Ovary (tissue), 7 donors: Measurements from ENCODE around the gene MSI2.

- PRO-cap, 7 experiments = peak in 2 of 7 experiments; most common plus-strand start chr17:57045513 (in 2)
- RAMPAGE, long total RNA, 2 experiments = no peak in any of the 2 experiments
These were observed 39.7 kb upstream of the AKAP1 start for GRCh38 chr17:57045285-57045794.

GRCh38 chr17:57086688-57086879 lies 1.5 kb downstream of the AKAP1 start:
- PRO-cap, 7 experiments = peak in 2 of 7 experiments; most common minus-strand start chr17:57086780 (in 1)
- RAMPAGE, long total RNA, 2 experiments = no peak in any of the 2 experiments

- PRO-cap, 7 experiments = no peak in any of the 7 experiments
- RAMPAGE, long total RNA, 2 experiments = no peak in any of the 2 experiments
These were observed 20.7 kb downstream of the AKAP1 start for GRCh38 chr17:57105414-57106454.

DNA sequence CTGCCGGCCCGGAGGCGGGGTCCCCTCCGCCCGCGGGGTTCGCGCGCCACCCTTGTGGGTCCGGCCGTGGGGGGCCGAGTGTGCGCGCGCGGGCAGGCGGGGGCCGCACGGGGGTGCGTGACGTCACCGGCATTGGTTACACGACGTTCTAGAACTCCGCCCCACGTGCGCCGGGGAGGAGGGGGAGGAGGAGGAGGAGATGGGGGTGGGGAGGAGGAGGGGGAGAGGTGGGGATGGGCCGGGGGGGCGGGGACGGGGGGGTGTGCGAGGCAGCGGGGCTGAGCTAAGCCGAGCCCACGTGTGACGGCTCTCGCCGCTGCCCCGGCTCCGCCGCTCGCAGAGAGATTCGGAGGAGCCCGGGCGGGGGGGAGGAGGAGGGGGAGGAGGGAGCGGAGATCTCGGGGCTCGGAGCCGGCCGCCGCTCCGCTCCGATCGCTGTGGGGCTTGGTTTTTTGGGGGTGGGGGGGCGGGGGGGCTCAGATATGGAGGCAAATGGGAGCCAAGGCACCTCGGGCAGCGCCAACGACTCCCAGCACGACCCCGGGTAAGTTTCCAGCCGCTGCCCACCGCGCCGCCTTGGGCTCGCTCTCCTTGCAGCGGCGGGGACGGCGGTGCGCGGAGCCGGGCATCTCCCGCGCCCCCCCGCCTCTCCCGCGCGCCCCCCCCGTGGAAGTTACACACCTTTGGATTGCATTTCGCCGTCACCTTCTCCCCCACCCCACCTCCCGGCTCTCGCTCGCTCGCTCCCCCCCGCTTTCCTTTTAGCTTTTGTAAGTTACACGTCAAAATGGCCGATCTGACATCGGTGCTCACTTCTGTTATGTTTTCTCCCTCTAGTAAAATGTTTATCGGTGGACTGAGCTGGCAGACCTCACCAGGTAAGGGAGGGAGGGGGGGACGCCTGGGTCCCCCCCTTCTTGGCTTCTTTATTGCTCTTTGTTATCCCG lies at the start of gene MSI2:
MSI2 (plus strand) TSS at position 263 of the 947 bp plus-strand sequence.
- PRO-cap, 7 experiments = peak in 7 of 7 experiments; most common plus-strand start position 373 of the sequence (in 7); most common minus-strand start position 68 of the sequence (in 5)
- RAMPAGE, long total RNA, 2 experiments = start-site peak on the plus strand in 2 of 2 experiments, centred at positions 412 to 757 of the sequence, 36 to 56 reads per replicate; start-site peak on the minus strand in 1 of 2 experiments, centred at position 41 of the sequence, 6 reads per replicate

GRCh38 chr17:57278717-57279434 lies 22.6 kb downstream of the MSI2 start:
- PRO-cap, 7 experiments = no peak in any of the 7 experiments
- RAMPAGE, long total RNA, 2 experiments = no peak in any of the 2 experiments

DNA sequence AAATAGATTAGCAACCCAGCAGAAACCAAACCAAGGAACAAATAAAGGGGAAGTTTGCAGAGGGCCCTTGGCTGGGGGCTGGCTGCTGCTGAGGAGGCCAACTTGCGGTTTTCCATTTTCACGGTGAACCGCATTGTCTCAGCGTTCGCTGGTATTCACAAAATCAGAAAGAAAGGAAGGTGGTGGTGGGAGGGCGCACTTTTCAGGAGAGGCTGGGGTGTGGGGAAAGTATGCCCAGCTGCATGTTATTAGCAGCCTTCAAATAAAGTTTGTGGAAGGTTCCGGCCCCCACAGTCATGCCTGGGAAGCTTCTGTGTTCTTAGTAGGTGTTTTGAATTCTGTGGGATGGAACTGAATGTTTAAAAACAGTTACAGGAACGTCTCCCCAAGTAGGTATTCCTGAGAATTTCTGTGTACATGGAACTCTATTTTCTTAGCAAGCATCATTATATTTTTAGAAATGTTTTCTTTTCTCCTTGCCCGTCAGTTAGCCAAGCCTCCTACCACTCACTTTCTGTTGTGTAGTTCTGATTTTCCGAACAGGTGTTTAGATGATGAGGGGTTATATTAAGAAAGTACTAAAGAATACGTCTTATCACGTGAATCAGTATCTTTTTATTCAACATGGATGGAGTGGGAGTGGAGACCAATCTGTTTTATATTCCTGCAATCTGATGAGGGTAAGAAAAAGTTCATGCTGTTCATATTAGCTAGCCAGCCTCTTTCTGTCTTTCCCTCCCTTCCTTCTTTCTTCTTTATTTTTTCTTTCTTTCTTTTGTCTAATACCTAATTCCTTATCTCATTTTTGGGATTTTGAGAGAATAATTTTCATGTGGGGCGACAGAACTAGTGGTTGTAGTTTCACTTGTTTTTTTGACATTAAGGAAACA lies 29.3 kb downstream of the MSI2 start:
- PRO-cap, 7 experiments = peak in 5 of 7 experiments; most common plus-strand start position 59 of the sequence (in 4); most common minus-strand start position 175 of the sequence (in 1)
- RAMPAGE, long total RNA, 2 experiments = start-site peak on the plus strand in 1 of 2 experiments, centred at position 374 of the sequence, 71 reads per replicate

DNA sequence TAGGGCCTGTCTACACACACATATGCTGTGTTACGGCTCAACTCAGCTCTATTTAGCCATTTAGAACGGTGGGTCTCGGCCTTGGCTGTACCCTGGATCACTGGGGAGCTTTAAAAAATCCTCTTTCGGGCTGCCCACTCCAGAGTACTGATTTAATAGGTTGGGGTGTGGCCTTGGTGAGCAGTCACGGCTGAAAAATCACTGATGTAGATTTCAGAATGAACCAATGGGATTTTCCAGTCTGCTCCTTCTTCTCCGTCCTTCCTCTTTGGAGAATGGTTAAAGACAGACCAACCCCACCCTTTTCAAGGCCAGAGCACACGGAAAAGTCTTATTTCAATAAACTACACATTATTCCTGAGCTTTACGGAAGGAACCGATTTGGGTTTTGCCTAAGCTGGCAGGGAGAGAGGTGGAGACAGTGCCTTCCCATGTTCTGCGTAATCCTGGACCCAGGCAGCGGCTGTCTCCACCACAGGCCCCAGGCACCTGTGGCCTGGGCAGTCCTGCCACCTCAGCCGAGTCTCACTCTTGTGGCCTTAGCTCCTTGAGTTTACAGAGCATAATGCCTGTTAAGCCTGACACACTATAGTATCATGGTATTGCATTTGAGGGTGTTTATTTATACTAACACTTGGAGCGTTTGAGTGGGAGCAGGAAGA lies 223.3 kb downstream of the CCDC182 start:
- PRO-cap, 7 experiments = peak in 3 of 7 experiments; most common plus-strand start position 279 of the sequence (in 2); most common minus-strand start position 149 of the sequence (in 2)
- RAMPAGE, long total RNA, 2 experiments = no peak in any of the 2 experiments

GRCh38 chr17:57662707-57663824 lies 82.0 kb downstream of the CCDC182 start:
- PRO-cap, 7 experiments = peak in 4 of 7 experiments; most common plus-strand start chr17:57663301 (in 1); most common minus-strand start chr17:57663060 (in 3)
- RAMPAGE, long total RNA, 2 experiments = no peak in any of the 2 experiments

DNA sequence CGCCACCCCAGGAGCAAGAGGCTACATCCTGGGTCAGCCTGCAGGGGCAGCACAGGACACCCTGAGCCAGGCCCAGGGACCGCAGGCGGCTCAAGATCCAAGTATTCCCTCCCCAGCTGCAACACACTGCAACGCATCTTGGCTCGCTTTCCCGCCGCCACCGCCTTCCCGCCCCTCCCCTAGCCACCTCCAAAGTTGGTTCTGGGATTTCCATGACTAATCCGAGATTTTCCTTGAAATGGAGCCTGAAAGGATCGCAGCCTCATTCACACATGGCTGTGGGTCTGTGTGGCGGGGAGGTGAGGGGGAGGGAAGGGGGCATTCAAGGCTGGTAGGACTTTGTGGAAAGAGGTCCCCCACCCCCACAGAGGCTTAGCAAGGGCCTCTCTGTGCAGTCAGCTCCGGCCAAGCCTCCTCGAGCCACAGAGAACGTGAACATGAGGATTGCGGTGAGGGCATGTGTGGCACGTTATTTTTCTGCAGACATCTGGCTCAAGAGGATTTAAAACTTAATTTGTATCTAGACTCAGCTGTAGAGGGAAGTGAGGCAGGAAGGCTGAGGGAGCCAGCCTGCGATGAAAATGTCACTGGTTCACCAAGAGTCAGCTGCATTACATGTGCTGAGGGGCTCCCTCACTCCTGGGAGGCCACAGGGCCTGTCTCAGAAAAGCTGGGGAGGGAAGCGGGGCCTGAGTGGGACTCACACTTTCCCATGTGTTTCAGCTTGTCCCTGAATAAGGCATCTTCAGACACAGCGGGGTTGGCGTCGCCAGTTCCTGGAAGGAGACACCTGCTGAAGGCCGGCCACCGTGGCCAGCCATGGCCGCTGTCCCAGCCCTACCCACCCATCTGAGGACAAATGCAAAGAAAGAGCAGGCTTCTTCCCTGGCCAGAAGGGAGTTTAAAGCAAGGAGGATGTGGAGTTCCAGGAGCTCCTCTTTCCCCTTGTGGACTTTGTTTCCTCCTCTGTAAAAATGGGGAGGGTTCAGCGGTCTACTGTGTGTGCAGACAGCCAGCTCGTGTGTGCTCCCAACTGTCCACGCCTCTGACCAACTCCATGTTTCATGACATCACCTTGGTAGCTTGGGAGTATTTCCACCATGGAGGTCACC lies 18.9 kb upstream of the MRPS23 start:
- PRO-cap, 7 experiments = no peak in any of the 7 experiments
- RAMPAGE, long total RNA, 2 experiments = no peak in any of the 2 experiments

DNA sequence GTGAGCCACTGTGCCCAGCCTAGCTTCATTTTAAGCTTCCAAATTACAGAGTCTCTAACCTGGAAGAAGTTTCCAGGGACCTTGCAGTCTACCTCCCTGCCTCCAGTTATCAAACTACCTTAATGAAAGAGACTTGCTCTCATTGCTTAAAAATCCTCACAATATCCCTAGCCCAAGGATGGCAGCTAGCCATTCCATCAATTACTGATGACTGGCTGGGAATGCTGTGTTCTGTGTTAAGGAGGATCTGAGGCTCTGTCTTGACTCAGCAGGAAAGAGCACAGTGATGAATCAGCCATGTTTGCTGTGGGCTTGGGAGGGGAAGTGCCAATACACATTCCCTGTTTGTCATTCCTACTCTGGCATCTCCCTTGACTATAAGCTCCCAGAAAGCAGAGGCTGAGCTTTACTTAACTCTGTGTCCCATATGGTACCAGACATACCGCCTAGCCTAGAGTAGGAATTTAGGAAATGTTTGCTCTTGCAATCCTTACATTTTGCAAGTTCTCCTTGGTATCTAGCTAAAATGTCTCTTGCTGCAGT lies 29.2 kb upstream of the MRPS23 start:
- PRO-cap, 7 experiments = no peak in any of the 7 experiments
- RAMPAGE, long total RNA, 2 experiments = no peak in any of the 2 experiments

DNA sequence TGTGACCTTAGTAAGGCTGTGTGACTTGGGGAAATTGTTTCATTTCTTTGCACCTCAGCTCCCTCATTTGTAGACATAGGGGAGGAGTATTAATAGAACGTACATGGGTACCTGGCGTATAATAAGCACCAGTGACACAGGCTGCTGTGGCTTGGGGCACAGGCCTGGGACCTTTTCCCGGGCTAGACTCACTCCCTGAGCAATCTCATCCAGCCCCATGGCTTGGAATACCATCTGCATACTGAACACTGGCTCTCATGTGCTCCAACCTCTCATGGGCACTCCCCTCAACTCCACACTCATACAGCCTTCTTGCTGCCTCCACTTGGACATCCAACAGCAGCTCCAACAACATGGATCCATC lies 41.0 kb upstream of the MRPS23 start:
- PRO-cap, 7 experiments = no peak in any of the 7 experiments
- RAMPAGE, long total RNA, 2 experiments = no peak in any of the 2 experiments

GRCh38 chr17:57895038-57896165 lies 45.6 kb upstream of the MRPS23 start:
- PRO-cap, 7 experiments = peak in 1 of 7 experiments; most common plus-strand start chr17:57895638 (in 1); most common minus-strand start chr17:57895474 (in 1)
- RAMPAGE, long total RNA, 2 experiments = no peak in any of the 2 experiments

DNA sequence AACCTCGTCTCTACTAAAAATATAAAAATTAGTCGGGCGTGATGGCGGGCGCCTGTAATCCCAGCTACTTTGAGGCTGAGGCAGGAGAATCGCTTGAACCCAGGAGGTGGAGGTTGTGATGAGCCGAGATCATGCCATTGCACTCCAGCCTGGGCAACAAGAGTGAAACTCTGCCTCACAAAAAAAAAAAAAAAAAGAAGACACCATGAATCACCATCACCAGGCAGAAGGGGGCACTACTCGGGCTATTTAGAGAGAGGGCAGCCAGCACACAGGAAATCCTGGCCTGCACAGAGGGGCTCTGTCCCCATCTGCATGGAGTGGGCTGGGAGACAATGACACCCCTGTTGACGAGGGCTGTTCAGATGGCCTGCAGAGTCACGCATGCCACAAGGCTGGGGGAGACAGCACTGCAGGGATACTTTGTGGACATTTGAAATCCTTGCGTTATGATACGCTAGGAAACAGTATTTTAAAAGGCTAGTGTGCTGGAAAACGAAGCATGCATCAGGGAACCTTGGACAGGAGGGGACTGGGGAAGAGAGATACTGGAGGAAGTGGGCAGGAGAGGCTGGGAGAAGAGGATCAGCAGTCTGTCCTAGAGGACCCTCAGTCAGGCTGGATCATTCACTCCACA lies 48.3 kb downstream of the CUEDC1 start:
- PRO-cap, 7 experiments = no peak in any of the 7 experiments
- RAMPAGE, long total RNA, 2 experiments = no peak in any of the 2 experiments

DNA sequence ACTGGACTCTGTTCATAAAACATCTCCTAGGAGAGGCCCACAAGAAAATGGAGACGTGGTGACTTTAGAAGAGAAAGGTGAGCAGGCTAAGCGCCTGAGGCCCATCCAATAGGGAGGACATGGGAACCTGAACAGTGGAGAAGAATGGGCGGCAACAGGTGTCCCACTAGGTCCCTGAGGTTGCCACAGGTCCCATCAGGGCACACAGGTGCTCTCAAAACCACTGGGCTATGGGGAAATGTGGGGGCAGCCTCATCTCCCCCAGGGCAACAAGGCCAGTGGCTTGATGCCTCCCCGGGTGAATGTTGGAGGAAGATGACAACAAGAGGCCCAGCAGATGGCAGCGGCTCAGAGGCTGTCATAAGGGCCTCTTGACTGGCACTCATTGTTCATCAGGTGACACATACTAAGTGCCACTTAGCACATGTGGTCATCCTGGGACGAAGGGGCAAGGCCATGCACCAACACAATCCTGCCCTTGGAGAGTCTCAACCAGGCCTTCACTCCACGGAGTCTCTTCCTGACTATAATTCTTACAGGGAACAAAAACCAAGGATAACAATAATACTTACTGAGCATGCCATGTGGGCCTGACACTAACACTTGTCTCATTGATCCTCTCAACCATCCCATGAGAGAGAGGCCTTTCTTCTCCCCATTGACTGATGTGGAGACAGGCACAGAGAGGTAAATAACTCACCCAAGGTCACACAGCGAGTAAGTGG lies 38.1 kb downstream of the CUEDC1 start:
- PRO-cap, 7 experiments = no peak in any of the 7 experiments
- RAMPAGE, long total RNA, 2 experiments = no peak in any of the 2 experiments

GRCh38 chr17:57927247-57927808 lies 27.9 kb downstream of the CUEDC1 start:
- PRO-cap, 7 experiments = no peak in any of the 7 experiments
- RAMPAGE, long total RNA, 2 experiments = no peak in any of the 2 experiments

DNA sequence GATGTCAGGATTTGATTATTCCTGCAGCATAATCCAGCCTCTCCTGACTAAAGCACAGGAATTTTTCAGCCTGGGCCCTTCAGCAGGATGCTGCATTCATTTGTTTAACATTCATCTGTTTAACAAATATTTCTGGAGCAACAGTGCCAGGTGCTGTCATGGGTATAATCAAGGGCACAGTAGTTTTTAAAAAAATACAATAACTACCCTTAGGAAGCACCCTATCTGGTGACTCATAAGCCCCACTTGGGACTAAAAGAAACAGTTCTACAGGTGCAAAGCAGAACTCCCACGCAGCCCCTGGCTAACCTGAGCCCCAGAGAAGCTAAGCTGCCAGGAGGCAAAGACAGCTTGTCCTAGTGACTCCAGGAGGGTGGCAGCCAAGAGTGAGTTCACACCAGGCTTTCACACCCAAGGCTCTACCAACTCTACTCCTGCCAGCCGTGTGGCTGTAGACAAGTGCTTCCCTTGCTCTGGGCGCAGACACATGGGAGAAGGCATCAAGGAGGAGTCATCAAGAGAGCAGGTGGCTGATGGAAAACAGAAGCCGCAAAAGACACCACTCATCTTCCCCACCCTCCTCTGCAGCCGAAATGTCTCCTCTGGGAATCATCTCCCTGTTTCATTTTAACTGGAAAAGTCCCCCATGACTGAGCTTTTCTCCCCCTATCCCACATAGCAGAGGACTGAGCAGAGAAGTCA lies 14.5 kb downstream of the CUEDC1 start:
- PRO-cap, 7 experiments = no peak in any of the 7 experiments
- RAMPAGE, long total RNA, 2 experiments = no peak in any of the 2 experiments

GRCh38 chr17:57943685-57944166 lies 11.5 kb downstream of the CUEDC1 start:
- PRO-cap, 7 experiments = no peak in any of the 7 experiments
- RAMPAGE, long total RNA, 2 experiments = no peak in any of the 2 experiments

DNA sequence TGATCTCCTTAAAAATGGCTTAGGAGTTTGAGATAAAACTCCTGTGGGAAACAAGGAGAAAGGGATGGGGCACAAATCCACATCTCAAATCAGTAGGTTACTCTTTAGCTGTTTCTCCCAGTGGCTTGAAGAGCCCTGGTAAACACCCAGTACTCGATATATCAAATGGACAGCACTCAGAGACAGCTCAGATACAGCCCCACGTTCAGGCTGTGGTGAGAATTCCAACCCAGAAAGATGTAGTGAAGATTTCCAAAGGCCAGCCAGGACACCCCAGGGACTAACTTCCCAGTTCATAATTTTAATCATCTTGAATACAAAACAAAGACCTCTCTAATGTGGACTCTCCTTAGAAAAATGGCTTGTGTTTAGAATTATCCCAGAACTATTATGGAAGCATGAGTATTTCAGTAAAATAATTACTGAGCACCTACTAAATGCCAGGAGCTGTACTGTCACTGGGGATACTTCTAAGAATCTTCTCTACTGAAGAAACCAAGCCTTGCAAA lies 6.4 kb upstream of the VEZF1 start:
- PRO-cap, 7 experiments = no peak in any of the 7 experiments
- RAMPAGE, long total RNA, 2 experiments = no peak in any of the 2 experiments

- PRO-cap, 7 experiments = no peak in any of the 7 experiments
- RAMPAGE, long total RNA, 2 experiments = no peak in any of the 2 experiments
These were observed 2.1 kb downstream of the SRSF1 start for GRCh38 chr17:58004599-58005698.

DNA sequence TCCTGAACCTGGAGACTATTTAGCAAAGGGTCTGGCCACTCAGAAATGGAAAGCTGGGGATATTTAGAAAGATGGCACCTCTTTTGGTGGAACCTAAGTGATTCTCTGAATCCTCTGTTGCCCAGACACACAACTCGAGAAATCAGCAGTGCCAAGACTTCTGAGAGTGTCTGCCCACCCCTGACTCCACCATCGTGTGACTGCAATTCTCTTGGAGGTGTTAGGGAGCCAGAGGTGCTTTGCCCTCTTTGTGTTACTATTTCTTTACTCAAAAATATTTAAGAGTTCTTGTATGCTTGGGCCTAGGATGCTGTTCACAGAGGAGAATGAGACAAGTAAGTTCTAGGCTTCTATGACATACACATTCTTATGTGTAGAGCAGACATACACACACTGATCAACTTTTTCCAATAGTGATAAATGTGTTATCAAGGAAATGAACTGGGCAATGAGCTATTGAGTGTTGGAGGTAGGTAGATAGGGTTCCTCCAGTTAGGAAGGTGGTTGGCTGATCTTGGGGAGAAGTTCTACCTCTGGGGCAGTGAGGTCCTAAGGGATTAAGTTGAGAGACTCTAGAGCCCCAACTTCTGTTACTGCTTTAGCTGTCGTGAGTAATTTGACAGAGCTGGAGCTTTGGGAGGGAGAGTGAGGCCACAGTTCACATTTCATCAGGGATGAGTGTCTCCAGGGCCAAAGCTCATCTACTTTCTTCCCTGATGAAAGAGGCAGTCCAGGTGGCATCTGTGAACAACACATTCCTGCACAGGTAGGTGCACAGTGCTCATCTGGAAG lies 8.6 kb downstream of the DYNLL2 start:
- PRO-cap, 7 experiments = no peak in any of the 7 experiments
- RAMPAGE, long total RNA, 2 experiments = no peak in any of the 2 experiments